Paraaortic lymph node (tissue), 1 donor: Measurements from ENCODE around the genes GNGT2 and PHOSPHO1.

DNA sequence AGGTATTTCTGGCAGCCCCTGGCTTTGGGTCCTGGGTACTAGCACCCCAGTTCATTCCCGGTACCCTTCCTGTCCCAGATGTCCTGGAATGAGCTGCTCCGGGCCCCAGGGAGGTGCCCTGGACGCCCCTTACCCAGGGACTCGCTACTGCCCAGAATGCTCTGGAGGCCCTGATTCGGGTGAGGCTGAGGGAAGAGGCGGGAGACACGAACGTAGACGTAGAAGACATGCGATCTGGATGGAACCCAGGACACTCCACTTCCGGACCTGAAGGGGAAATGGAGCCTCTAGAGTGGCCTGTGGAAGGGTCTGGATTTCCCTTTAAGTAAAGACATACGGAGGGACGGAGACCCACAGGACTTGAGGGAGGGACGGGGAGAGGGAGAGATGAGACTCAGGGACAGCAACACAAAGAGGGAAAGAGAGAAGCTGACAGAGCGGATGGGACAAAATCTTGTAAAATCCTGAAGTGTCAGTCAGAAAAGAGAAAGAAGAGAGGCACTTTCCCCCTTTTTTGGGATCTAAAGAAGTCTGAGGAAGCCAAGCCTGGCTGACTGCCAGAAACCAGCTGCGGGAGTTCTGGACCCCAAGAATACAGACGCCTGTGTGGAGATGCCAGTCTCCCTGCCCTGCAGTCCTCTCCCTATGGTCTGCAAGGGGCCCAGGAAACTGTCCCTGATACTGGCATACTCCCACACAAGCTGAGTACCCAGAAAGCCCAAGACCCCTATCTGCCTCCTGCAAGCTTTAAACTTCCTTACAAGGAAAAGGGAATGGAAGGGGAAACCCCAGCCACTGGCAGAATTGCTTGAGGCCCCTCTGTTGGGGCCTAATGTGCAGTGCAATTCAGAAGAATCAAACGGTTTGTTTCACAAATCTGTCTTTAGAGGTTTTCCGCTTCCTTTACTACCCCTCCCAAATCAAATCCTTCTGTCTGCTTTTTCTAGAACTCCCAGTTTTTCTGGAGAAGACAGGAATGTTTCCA lies 1.1 kb upstream of the HOXB13 start:
- PRO-cap, result no peak

DNA sequence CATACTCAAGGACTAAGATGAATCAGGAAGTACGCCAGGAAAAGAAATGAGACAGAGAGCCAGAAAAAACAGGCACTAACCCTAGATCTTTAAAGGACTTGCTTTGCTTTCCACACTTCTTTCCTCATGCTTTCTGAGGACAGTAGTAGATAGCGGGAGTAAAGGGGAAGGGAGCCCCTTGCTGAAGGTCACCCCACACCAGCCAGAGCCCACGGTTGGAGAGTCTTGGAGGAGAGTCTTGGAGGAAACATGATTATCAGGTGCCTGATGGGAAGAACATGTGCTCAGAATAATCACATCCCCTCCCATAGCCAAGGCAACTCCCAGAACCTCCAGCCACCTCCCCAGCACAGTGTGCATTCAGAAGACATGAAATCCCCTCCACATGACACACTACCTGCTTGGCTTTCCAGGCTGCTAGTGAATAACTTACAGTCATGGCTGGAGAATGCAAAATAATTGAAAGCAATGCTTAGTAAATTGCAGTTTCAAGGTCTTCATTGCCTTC lies 28.7 kb upstream of the HOXB13 start:
- PRO-cap, result no peak

GRCh38 chr17:48804571-48805277 lies 12.3 kb downstream of the TTLL6 start:
- PRO-cap, result no peak

GRCh38 chr17:48870154-48870674 lies 22.4 kb upstream of the ATP5MC1 start:
- PRO-cap, result no peak

DNA sequence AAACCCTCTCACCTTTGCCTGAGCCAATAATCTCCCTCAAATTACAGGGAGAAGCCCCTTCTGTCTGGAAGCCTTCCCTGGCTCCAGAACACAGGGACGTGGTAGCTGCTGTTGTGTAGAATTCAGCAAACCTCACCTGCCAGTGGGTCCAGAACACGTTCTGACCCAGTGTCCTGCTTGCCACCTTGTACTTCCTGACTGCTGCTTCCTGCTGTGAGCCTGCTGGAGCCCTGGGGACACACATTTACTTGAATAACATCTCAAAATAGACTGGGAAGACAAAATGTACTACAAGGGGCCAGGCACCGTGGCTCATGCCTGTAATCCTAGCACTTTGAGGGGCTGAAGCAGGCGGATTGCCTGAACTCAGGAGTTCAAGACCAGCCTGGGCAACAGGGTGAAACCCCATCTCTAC lies 20.5 kb upstream of the ATP5MC1 start:
- PRO-cap, result no peak

DNA sequence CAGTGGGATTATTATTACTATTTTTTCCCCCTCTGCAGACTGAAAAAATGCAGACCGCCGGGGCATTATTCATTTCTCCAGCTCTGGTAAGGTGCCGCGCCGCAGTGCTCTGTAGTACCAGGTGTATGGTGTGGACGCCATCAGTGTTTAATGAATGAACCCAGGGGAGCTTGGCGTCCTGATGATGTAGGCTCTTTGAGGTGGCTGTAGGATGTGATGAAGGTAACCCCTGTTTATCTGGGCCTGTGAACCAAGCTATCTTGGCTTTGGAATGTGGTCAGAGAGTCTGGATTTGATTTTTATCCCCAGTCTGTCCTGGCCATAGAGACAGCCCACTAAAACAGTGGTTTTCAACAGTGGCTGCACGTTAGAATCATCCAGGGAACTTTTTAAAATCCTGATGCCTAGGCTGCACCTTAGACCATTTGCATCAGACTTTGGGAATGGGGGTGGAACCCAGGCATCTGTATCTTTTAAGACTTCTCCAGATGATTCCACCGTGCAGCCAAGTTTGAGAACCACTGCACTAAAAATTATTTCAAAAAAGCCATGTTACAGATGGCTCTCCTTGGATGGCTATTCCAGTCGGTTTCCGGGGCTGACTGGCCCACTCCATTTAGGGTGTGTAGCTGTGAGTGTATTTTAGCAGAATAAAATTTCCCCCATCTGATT lies 920 bp downstream of the ATP5MC1 start:
- PRO-cap, result no peak

- PRO-cap, result no peak
Measured at GRCh38 chr17:48995934-48996835, 1.0 kb upstream of the IGF2BP1 start.

DNA sequence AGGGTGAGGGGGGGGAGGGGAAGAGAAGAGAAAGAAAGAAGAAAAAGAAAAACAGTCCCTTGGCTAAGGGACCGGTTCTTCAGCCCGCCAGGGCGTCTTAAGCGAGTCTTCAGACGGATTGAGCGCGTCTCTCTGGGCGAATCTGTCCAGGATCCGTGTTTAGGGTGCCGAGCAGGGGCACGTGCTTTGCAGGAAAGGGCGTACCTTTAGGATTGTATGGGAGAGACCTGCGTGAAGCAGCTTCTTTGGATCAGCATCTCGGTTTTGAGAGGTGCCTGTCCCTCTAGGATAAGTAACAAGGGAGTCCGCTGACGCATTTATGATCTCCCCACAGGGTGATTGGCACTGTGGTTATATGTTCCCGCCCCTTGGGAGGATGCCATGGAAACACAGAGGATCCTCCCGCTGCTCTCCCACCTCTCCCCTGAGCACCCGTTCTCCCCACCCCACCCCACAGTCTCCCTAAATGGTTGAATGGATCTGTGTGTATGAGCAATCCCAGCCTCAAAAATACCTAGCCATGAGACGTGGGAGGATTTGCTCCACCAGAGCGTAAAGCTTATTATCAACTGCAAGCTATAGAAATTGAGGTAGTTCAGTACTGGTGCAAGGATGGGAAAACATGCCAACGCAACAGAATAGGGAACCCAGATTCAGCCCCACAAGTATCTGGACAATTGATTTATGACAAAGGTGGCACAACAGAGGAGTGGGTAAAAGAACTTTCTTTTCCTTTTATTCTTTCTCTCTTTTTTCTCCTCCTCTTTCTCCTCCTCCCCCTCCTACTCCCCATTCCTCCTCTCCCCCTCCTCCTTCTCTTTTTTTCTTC lies 16.5 kb downstream of the GNGT2 start:
- PRO-cap, result bidirectional peak, plus-strand start at position 382 of the sequence, minus-strand start at position 266 of the sequence; bidirectional peak, plus-strand start at position 593 of the sequence, minus-strand start at position 512 of the sequence

- PRO-cap, result no peak
Measured at GRCh38 chr17:49201252-49201585, 9.2 kb downstream of the GNGT2 start.

- PRO-cap, result no peak
Measured at GRCh38 chr17:49201586-49202064, 8.7 kb downstream of the GNGT2 start.

DNA sequence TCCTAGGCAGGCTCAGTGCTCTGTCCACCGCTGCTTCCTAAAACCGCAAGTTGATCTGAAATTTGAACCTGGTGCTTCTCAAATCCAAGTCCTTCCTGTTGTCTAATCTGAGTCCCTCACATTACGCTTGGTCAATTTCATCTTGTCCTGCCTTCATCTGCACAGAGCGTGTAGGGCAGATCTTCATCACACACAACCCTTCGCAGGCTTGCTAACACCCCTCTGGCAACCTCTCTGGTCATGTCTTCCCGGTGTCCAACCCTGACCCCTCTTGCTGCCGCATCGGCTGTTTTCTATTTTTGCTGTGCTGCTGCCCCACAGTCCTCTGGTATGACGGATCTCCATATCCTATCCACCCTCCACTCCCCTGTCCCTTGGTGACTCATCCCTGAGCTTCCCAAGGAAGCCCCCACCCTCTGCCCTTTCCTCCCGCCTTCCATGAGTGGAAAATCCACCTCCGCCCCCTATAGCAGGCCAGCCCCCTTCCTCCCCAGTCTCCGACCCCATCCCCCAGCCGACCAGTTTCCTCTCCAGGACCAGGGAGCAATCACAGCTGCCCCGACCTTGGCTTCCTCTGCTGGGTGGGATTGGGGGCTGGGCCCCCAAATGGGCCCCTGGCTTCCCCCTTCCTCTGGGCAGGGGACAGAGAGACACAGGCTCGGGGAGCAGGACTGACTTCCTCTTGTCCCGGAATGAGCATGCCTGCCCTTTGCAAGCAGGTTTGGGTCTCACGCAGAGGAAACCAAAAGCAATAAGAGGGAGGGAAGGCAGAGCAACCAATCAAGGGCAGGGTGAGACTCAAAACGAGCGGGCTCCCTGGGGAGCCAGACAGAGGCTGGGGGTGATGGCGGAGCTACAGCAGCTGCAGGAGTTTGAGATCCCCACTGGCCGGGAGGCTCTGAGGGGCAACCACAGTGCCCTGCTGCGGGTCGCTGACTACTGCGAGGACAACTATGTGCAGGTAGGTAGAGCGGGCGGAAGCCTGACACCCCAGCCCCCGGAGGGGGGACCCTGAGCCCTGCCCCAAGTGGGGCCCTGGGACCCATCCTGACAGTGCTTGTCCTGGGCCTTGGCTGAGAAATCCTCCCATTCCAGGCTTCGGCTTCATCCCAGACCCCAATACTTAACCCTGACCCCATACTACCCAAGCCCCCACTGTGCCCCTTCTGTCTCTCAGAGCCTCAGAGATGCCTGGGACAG lies at the start of gene GNGT2:
GNGT2 (minus strand) TSS at position 694 of the 1,200 bp plus-strand sequence.
- PRO-cap, result bidirectional peak, plus-strand start at position 521 of the sequence, minus-strand start at position 332 of the sequence; bidirectional peak, plus-strand start at position 831 of the sequence, minus-strand start at position 694 of the sequence

DNA sequence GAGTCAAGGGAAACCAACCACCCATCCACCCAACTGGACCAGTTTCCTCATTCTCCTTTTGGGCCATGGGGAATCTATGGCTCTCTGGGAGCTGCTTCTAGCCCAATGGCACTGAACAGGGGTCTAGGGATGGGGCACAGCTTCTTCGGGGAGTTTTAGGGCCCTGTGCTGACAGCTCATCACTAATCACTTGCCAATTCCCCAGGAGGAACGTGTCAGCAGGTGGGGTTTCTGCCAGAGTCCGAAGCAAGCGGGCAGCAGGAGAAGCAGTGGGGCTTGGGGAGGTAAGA lies 5.2 kb downstream of the PHOSPHO1 start:
- PRO-cap, result no peak

GRCh38 chr17:49230490-49231427 lies at the start of gene PHOSPHO1:
Gene PHOSPHO1 (minus strand): TSS chr17:49230787.
- PRO-cap, result bidirectional peak, plus-strand start at chr17:49230759, minus-strand start at chr17:49230703; bidirectional peak, plus-strand start at chr17:49230949, minus-strand start at chr17:49230828

DNA sequence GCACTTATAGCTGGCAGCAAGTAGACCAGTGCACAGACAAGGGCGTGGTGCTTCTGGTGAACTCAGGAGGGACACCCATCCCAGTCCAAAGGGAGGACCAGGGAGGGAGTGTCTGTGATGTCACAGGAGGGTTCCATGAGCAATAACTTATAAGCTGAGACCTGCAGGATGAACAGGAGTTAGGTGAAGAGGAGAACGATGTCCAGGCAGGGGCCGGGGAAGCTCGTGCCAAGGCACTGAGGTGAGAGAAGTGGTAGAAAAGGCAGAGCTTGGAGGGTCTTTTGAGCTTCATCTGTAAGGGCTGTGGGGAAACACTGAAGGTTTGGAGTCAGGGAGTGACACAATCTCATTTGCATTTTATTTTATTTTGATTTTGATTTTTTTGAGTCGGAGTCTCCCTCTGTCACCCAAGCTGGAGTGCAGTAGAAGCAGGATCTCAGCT lies 17.5 kb upstream of the PHOSPHO1 start:
- PRO-cap, result no peak

DNA sequence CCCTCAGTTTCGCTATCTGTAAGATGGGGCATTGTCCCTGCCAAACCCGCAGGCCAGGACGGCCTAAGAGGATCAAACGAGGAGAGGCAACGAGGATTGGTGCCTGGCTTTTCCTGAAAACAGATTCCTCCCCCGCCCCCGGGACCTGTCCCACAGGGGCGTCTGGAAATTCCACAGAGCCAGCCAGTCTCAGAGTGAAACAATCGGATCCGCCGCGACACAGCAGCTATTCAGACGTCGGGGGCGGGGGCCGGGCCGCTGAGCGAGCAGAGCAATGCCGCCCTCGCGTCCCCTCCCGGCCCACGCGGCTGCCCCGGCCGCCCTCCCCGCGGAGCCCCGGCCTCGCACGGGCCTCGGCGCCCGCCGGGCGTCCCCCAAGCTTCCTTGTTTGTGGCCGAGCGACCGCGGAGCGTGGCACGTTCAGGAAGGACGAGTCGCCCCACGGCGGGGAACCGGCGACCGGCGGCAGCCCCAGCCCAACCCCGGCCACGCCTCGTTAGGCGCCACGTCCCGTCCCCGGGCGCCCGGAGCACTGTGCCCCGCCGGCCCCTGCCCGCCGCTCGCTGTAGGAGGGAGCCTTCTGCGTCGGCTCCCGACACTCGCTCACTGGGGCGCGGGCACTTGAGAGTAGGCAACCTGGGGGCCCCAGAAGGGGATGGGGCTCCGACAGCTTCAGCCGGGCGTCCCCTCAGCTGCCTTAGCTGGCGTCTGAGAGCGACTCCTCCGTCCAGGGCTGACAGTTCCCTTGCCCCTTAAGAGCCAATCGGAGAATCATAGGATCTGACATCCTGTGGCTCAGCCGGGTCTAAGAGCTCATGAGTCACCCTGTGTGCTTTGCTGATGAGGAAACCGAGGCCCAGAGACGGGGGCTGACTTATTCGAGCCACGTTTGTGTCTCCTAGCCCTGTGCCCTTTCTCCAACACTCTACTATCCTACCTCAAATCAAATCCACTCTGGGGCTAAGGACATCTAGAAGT lies 29.7 kb upstream of the PHOSPHO1 start:
- PRO-cap, result unidirectional peak, plus-strand start at position 195 of the sequence; unidirectional peak, plus-strand start at position 233 of the sequence; unidirectional peak, minus-strand start at position 709 of the sequence; unidirectional peak, minus-strand start at position 765 of the sequence

GRCh38 chr17:49371120-49371971 lies 9.3 kb upstream of the ZNF652 start:
- PRO-cap, result no peak

GRCh38 chr17:49387513-49388085 lies 25.5 kb upstream of the ZNF652 start:
- PRO-cap, result no peak

DNA sequence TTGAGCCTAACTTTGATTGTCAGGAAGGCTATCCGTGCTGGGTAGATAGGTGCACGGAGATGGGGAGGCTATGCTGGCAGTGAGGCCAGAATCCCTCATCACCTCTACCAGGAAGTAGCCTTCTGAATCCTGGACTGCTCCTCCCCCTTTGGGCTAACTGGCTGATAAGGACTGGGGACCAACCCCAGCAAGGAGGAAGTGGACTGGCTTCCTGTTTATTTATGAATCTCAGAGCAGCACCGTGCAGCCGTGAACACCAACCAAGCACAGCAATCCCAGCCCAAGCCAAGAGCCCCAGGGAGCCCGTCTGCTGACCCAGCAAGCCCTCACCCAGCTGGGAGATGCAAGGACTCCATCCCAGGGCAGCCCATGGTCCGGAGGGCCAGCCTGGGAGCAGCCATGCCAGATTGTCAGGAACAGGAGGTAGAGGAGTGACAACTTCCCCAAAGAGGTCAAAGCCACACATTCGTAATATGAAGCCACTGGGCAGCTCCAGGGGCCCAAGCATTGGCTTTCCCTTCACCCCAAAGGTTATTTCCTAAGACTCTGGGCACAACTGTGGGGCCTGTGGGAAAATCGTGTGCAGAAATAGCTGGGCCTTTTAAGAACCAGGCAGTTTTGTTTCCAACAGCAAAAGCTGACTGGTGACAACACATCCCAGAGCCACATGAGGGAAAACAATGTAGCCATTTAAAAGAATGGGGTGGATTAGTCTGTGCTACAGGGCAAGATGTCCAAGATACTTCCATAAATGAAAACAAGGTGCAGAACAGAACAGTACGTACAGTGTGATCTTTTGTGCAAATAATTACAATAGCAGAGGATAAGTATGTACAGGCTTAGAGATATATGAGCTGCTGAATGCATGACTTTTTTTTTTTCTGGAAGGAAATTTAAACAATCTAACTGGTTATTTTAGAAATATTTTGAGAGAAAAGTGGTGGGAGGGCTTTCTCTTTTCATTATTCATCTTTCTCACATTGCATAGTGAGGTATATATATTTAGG lies 23.9 kb downstream of the PHB1 start:
- PRO-cap, result no peak

DNA sequence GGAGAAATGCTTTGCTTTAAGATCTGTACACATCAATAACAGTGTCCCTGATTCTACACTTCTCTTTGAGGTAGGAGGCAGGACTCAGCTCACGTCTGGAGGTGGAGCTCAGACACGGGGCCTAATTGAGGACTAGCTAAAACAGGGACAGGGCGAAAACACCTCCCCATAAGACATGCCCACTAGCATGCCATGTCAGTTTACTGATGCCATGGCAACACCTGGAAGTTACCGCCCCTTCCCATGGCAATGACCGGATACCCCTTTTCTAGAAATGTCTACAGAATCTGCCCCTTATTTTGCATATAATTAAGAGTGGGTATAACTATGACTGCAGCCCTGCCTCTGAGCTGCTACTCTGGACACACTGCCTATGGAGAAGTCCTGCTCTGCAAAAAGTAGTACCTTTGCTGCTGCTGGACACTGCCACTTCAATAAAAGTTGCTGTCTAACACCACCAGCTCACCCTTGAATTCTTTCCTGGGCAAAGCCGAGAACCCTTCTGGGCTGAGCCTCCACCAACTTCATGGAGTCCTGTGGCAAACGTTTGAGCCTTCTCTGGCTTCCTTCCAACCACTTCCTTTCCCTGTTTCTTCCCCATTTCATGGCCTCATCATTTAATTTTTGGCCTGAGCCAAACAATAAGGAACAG lies 21.1 kb downstream of the PHB1 start:
- PRO-cap, result no peak

DNA sequence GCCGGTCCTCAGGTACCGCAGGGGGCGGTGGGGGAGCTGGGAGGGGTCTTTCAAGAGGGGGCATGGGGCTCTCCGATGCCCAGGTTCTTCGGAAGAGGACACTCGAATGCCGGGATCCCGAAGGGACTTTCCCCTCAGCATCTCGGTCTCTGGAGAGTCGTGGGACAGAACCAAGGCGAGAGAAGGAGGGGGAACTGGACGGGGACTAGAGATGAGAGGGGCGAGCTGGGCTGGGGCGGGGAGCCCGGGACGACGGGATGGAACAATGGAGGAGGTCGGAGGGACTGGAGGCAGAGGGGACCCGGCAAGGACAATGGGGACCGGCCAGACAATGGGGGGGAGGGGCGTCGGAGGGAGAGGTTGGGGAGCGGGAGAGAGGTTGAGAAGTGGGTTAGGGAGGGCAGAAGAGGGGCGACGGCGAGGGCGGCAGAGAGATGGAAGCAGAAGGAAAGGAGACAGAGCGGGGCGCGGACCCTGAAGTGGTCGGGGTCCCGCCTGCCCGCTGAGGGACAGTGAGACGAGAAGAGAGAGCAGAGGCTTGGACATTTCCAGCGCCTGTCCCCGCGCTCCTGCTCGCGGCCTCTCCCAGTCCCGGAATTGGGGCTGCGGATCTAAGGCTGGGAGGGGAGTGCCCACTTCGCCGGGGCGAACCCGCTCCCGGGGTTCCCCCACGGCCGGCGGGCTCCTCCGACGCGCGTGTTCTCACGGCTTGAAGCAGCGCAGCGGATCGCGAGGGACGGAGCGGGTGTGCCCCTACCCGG lies 797 bp downstream of the NGFR start:
- PRO-cap, result no peak